ENCODE measurements around a stretch of chr1.

DNA sequence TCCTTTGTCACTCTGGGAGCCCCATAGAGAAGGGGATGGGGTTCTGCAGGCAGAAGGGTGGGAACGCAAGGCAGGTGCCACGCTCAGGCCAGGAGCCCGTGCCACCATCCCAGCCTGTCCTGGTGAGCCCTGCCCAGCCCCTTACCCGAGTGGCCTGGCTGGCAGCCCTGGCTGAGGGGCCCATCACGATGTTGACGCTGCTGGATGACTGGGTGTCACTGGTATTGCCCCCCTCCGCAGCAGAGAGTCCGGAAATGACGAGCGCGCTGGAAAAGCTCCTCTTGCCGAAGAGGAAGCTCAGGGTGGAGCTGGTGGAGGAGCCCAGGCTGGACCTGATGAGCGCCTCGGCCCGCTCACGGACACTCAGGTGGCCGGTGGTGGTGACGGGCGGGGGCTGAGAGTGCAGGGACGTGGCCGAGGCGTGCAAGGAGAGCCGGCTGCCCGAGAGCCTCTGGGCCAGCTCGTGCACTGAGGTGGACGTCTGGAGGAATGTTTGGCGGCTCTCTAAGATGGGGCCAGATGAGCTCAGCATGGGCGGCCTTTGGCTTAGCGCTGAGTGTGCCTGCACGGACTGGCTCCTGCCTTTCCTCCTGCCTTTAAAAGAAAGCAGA lies 35.6 kb downstream of the NTPCR start:
- RRBS, result 94% methylated on average over 7 of the region's 30 CpGs

- RRBS, result no CpG with 5 or more reads among the region's 10 CpGs
Measured at GRCh38 chr1:233107687-233108517, 157.5 kb downstream of the NTPCR start.

DNA sequence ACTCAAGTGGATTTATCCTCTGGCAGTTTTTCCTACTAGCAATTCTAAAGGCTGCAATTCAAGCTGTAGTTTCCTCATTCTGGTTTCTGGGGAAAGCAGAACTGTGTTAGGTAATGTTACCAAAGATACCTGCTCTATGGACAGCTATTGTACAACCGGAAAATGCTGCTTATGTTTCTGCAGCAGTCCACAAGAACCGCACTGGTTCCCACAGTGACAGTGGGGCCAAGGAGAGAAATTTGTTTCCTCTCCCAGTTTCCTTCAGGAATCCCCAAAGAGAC lies 52.7 kb downstream of the PCNX2 start:
- RRBS, result no CpG with 5 or more reads among the region's 2 CpGs

DNA sequence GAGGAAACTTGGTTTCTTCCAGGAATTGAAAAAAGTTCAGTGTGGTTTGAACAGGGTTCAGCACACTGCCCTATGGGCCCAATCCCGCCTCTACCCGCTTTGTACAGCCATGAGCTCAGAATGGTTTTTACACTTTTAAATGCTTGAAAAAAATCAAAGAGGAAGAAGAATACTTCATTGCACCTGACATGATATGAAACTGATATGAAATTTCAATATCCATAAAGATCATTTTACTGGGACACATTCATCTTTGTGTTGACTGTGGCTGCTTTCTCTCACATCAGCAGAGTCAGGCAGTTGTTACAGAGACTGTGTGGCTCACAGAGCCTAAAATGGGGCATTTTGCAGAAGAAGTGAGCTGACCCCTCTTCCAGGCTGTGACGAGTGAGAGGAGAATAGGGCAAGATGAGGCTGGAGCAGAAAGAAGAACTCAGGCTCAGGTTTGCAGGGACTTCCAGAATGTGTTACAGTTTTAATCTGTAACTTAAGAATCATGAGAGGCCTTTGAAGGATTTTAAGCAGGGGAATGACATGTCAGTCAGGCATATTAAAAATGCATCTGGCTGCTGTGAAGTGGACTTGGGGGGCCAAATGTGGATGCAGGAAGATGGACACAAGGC lies 42.1 kb downstream of the MAP3K21 start:
- RRBS, result no CpG with 5 or more reads among the region's 3 CpGs

DNA sequence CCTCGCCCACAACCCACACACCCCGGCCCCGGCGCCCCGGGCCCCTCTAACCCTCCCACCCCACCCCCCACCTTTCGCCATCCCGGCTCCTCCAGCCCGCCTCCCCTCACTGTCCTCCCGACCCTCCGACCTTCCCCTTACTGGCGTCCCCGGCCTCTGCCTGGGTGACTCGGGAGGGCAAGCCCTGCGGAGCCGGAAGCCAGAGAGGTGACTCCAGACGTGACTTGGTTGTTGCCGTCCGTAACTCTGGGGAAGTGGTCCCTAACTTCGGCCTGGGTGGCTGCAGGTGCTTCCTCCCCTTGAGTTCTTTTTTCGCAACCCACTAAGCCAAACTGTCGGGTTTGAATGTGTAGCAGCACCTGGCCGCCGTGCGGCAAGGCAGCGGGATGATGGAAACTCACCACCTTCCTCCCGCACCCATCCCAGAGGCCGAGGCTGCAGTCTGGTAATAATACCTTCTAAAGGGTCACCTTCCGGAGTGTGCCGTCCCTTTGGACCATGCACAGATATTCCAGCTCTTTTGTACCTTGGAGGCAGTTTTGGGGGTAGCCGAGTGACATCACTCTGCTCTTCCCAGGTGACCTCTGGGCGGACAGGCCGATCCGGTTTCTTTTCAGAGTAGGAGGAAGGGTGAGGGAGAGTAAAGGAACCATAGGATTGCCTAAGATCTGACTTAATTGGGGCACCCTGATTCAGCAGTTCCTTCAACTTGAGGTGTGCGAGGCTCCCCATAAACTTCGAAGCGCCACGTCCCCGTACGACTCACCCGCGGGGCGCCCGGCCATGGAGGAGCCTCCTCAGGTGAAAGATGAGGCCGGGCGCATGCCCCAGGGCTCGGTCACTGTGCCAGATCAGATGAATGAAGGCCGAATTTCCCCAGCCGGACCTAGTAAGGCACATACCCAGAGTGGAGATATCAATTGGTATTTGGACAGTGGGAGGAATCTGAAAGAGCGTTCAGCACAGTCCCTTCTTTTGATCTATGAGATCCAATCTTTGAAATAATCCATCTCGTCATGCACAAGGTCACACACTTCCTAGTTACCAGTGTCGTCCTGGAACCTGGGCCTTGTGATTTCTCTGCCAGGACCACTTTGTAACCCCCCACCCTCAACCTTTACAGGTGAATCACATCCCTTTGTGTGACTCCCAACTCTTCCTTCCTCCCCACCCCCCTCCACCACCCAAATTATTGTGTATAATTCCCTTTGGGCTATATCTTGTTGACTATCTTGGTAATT lies 1.1 kb downstream of the KCNK1 start:
- RRBS, result 34% methylated on average over 15 of the region's 51 CpGs

DNA sequence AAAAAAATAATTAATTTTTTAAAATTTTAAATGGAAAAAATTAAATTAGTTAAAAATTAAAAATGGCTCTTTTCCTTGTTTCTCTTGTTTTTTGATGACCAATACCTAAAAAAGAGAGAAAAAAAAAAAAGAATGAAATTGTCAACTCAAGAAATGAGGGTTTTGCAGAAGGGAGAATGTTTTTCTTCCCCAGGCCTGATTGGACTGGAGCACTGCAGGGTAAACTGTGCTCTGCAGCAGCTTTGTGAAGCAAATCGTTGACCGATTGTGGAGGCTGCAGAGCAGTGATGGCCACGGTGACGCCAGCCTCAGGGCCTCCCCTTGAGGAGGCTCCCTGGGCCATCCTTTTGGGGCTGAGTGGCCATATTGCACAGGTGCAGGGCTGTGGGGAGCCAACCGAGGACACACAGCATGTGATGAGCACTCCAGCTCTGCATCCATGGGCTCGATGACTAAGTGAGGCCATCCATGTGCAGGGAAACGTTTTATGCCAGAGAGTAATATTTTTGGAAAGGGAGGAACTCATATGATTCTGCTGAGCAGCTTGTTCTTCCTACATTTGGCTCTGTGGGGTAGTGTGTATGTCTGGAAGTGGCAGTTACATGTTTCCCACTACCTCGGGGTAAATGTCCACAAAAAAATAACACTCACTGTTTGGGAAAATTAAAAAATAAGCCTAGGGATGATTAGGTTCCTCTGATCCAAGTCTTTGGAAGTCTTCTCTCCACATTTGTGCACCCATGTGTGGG lies 24.6 kb downstream of the KCNK1 start:
- RRBS, result no CpG with 5 or more reads among the region's 8 CpGs

DNA sequence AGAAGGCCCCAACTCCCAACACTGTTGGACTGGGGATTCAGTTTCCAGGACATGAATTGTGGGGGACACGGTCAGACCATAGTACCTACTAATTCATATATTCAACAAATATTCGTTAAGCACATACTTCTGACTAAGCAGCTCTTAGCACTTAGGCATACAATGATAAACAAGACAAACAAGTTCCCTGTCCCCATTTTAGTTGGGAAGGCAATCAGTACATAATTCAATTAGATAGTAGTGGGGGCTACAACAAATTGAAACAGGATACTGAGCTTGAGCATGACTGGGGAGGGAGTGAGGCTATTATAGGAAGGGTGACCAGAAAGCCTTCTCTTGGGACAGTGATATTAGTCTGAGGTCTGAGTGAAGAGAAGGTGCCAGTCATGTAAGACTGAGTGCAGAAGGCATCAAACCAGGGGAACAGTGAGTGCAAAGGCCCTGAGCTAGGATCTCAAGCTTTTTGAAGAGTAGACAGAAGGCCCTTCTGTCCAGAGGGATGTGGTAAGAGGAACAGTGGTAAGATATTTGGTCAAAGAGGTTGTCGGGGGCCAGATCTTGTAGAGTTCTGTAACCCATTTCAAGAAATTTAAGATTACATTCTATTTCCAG lies 30.5 kb downstream of the KCNK1 start:
- RRBS, result no CpG with 5 or more reads among the region's 3 CpGs

DNA sequence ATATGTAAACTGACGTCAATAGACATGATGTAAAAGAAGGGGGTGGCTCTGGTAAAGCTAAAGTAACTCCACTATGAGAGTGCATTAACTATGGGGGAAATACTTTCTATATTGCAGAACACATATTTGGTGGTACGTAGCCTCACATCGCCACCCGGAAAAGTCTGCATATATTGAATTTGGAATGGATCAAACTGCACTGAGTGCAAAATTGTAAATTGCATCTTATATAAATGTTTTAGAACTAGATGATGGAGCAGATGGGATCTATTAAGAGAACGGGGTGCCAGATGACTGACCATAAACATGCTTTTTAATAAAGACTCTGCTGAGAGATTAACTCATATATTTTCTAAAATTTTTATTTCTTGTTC lies 803 bp upstream of the COA6 start:
- RRBS, result no CpG with 5 or more reads among the region's 5 CpGs

DNA sequence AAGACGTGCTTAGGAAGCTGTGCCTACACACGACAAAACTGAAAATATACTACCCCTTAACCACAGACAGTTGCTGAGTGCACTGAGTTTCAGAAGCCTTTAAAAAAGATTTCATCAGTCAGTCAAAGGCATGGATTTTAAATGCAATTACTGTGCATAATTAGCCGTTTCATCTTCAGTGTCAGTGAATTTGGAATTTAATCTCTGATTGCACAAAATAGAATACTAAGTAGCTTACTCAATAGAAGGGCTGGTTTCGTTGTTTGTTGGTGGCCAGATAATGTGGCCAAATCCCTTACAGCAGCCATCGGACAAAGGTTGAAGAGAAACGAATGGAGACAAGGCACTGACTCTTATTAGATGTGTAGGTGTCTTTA lies 38.4 kb upstream of the TARBP1 start:
- RRBS, result no CpG with 5 or more reads among the region's 6 CpGs

DNA sequence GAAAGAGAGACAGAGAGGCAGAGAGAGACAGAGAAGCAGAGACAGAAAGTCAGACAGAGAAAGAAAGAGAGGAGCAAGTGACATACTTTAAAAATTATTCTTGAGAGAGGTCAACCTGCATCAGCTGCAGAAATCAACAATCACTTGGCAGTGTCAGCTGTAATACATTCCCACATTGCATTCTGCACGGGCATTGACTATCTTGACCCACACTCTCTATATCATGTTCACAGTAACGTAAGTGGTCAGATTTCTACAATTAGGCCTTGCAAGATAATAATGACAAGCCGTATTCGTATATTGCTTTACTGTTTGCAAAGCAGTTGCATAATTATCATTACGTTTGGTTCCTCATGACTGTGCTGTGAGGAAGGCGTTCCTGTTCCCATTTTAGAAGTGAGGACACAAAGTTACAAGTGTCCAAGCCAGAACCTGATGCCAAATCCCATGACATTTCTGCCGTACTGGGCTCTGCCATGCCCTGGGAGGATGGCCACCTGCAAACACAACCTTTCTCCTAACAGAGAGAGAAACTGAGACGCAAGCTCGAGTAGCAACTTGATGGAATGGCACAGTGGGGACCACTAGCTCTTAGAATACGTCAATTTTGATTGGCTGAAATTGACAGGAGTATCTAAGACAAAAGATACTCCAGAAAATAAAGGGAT lies 53.5 kb upstream of the TARBP1 start:
- RRBS, result no CpG with 5 or more reads among the region's 10 CpGs

- RRBS, result no CpG with 5 or more reads among the region's 17 CpGs
Measured at GRCh38 chr1:234533788-234534934, 55.2 kb upstream of the TARBP1 start.

- RRBS, result no CpG with 5 or more reads among the region's 20 CpGs
Measured at GRCh38 chr1:234538772-234539559, 60.0 kb upstream of the TARBP1 start.

DNA sequence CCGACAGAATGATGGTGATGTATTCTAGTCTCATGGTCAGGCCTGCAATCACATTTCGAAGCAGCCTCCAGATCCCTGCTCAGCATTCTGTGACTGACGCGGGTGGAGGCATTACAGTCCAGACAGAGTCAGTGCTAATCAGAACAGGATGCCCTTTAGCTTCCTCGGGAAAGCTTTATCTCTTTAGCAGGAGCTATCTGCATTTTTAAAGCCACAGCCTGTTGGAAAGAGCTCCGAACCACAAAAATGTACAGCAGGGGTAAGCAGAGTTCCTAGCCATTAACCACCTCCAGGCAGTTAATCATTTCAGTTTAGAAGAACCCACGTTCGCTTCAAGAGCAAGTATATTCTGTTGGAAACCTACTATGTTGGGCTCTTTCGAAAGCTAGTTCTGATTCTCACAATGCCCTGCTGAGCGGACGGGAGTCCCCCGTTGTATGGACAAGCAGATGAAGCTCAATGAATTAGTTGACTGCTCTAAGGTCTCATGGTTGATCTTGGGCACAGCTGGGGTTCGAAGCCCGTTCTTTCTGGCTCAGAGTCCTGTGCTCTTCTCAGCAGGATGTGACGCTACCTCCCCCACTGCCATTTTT lies 56.4 kb downstream of the IRF2BP2 start:
- RRBS, result no CpG with 5 or more reads among the region's 15 CpGs

DNA sequence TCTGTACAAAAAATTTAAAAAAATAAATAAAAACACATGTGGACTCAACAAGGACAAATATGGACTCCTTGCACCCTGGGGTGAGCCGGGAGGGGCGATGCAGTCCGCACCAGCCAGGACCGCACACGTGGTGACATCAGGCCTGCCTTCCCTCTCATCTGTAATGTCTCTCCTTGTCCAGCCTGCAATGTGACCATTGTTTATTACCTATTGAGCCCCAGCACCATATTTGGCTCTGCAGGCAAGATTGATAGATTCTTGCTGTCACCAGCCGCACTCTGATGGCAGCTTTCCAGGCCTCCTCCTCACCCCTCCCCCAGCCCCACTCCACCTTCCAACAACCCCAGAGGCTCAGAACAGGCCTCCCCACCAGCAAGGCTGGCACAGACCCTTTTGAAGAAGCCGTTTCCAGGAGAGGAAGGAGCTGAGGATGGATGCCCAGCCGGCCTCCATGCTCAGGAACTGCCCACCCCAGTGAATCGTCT lies 55.1 kb downstream of the IRF2BP2 start:
- RRBS, result no CpG with 5 or more reads among the region's 9 CpGs

DNA sequence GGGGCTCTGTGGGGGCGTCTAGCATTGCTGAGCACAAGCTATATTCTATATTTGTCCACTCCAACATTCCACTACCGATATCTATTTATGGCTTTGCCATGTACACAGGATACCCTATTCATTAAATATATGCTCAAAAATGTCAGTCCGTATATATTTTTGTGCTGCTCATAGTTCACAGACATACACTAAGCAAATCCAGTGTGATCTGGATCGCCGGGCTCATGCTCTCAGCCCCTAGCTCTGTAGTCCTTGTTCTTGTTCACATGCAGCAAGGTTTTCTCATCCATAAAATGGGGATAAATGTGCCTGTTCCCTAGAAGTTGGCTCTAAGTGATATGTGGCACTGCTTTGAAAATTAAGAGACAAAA lies 26.8 kb downstream of the IRF2BP2 start:
- RRBS, result no CpG with 5 or more reads among the region's 5 CpGs

- RRBS, result no CpG with 5 or more reads among the region's 17 CpGs
Measured at GRCh38 chr1:234585276-234586349, 24.4 kb downstream of the IRF2BP2 start.

DNA sequence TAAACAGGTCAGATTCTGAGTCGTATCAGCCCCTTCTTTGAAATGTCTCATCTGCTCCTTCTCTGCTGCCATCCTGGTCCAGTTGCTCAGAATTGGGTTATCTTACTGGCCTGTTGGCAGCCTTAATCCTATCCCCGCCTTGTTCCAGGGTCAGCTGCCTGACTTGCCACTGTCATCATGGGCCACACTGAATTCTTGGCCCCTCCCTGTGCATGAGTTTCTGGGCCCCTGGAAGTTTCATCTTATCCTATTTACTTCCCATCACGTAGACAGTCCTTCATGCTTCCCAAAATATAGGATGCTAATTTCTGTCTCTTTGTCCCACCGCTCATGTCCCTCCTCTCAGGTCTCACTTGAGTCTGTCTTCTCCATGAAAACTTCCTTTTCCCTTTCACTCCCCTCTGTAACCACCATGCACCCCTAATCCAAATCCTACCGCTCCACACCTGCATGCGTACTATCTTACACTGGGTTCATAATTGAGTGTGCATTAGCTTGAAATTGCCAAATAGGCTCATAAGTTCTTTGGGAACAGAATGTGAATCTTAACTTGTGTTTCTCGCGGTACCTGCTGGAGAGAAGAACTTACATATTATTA lies 23.5 kb downstream of the IRF2BP2 start:
- RRBS, result no CpG with 5 or more reads among the region's 8 CpGs

DNA sequence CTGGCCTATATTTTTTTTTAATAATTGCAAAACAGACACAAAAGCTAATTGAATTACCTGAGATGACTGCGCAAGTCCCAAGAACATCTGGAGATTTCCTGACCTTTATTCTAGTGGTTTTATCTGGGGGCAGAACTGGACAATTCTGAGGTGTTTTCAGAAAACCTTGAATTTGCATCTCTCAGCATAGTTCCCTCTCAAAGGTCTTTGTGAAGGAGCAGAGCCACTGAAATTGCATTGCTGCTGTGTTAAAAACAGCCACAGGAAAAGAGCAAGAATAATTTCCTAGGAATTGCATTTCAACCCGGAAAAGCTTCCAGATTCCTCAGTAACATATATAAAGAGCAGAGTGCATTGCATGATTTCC lies 11.3 kb downstream of the IRF2BP2 start:
- RRBS, result no CpG with 5 or more reads among the region's 2 CpGs

DNA sequence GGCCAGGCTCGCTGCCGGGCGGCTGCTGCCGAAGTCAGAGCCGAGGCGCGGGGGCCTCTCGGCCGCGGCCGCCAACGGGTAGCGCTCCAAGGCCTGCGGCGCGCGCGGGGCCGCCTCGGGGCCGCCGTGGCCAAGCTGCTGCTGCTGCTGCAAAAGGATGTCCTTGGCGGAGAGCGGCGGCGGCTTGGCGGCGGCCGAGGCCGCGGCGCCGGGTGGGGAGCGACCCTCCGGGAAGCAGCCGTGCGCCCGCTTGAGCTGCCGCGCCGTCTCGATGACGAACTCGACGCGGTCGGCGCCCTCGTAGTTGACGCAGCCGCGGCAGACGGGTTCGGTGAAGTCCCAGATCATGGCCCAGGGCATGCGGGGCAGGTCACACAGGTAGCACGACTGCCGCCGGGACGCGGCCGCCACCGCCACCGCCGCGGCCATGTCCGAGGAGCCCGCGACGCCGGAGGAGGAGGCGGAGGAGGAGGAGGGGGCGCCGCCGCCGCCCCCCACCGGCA lies 861 bp downstream of the IRF2BP2 start:
- RRBS, result 1% methylated on average over 19 of the region's 76 CpGs

DNA sequence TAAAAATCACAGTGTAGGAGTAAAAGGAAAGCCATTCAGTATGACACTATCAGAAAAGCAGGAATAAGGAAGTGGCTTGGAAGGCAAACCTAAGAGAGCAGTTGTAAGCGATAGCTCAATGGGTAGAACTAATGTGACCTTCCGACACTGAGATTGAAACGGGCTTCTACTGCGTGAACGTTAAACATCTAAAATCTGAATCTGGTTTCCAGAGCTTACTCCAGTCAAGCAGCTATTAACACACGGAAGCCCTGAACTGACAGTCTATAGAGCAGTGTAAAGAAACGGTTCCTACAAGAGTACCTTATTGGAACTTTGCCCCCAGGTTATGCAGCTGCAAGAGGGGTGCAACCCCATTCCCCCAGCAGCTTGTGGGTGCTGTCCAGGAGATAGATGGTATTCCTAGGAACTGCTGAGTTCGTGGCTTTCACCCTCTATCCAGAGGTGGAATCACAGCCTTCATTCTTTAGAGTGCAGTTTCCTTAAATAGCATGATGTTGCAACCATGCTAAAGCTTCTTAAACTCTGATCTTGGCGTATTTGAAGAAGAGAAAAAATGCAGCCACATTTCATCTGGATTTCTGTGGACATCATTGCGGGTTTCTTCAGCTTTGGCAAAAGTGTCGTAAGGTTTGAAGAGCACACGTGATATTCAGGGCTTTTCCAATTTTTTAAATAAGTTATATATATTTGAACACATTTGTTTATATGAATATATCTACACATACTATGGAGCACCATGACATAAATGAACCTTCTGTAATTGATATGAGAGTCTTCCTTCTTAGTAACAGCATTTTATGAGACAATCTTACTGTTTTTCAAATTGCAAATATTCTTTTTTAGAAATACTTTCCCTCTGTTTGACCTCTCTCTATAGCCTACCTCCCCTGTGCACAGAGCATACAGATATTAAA lies 3.5 kb upstream of the IRF2BP2 start:
- RRBS, result no CpG with 5 or more reads among the region's 12 CpGs

Data from BE2C (cell line).